Ishikawa (cell line): Measurements from ENCODE around the gene SERP2.

- RRBS = no CpG with 5 or more reads among the region's 7 CpGs
These were observed 57.3 kb downstream of the SMIM2 start for GRCh38 chr13:44103609-44104330.

DNA sequence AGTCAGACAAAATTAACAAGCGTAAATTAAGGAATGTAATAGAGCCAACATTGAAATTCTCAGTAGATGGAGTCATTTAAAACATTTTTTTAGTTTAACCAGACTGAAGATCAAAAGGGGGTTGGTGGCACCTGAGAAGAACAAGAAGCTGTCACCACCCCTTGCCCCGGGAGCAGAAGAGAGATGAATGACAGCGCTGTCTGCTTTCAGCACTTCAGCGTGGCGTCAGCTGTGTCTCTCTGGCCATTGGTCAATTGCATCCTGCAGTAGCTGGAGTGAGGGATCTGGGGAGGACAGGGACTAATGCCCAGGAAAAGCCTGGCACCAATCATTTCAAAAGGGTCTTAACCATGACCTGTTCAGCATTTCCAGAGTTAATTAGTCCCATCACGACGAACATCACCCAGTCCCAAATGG, 63.3 kb upstream of the SERP2 start:
- RRBS = no CpG with 5 or more reads among the region's 7 CpGs

GRCh38 chr13:44373200-44374000, at the start of gene SERP2:
Gene SERP2 (plus strand): TSS chr13:44373824.
- RRBS = 12% methylated on average over 48 of the region's 85 CpGs

- RRBS = 1% methylated on average over 45 of the region's 92 CpGs
These were observed 1.3 kb upstream of the TSC22D1 start for GRCh38 chr13:44577210-44578010.

DNA sequence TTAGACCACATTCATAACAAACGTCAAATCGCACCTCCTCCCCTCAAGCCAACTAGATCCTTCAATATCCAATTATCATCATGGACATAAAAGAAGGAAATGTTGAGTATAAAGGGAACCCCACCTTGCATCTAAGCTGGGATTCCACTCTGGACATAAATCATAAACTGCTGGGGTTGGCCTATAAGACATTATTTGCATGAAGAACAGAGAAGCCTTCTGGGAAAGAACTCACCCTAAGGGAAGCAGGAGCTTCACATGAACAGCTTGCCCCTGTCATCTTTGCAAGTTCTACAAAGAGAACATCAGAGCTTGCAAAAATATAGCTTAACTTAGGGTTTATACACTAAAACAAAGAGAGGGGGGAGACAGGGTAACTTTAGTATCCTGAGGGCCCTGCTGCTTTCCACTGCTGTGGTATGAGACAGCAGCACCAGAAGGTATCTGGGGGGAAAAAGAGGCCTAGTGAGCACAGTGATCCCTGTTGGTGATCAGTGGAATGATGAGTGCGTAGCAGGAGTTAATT, 116.0 kb upstream of the TSC22D1 start:
- RRBS = no CpG with 5 or more reads among the region's 3 CpGs

DNA sequence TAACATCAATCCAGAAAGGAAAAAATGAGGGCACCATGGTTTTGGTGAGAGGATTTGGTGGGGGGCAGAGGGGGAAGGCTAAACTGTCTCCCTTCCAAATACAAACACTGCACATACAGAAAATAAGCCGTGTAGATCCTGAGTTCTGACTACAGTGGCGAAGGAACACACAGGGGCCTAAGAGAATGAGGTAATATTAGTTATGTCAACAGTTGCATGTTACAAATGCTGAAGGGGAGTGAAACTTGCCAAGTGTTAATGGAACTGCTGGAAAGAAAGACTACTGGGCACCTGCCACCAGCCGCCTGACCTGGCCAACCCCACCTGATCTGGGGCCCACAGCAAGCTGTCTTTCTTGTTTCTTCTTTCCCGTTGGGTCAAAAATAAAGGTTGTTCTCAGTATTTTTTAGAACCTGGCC, 183.8 kb upstream of the TSC22D1 start:
- RRBS = no CpG with 5 or more reads among the region's 4 CpGs

DNA sequence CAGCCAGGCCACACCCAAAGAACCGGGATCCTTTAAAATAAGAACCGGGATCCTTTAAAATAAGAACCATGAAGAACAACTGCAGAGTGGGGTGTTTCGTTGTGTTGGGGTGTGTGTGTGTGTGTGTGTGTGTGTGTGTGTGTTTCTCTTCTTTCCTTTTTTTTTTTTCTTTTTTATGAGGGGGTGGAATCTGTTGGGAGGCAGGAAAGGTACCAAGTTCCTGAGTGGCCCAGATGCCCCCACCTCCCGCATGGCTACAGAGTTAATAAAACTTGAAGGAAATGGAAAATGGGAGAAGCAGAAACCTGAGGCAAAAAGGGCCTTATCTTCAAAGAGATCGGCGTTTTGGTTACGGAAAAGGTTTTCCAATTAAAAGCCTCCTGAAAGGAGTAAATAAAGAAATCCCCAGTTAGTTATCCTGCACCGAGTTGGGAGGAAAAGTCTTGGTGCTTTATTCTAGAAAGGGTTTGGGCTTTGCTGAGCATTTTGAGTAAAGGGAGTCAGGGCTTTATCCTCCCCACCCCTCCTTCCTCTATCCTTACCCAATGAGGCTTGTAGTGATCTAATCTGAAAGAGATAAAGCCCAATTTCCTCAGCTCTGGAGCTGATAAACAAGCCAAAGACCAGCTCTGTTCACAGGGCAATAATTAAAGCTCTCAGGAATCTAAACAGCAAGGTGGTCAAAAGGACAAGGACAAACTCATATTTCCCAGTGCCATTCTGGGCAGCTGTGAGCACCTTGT, 188.7 kb upstream of the TSC22D1 start:
- RRBS = no CpG with 5 or more reads among the region's 8 CpGs

GRCh38 chr13:44904826-44905373, 84.4 kb downstream of the NUFIP1 start:
- RRBS = no CpG with 5 or more reads among the region's 7 CpGs

DNA sequence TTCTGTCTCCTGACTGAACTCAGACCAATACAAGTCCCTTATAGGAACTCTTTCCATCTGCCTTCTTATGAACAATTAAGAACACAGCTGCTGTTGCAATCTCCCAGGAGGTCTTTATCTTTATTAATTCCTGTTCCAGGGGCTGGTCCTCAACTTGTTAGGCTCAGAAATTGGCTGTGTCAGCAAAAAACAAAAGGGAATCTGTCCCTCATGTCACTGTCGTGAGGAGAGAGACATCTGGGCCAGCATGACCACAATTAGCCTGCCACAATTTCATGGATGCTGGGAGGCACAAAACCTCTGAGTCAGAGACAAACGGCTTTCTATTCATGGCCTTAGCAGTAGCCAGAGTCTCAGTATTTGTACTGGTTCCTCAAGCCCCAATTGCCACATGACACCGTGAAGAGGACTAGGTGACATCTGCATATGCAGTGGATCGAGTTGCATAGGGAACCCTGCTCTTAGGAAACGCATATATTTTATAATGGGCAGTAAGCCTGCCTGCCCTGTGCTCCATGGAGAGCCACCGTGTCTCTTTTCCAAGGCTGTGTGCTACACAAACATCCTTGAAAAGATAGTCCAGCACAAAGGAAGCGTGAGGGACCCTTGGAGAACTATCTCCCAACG, 58.1 kb downstream of the NUFIP1 start:
- RRBS = no CpG with 5 or more reads among the region's 8 CpGs

GRCh38 chr13:45340868-45341048, 225 bp downstream of the TPT1 start:
- RRBS = 1% methylated on average over 11 of the region's 20 CpGs

- RRBS = no CpG with 5 or more reads among the region's 15 CpGs
These were observed 37.8 kb upstream of the TPT1 start for GRCh38 chr13:45378706-45379356.

- RRBS = no CpG with 5 or more reads among the region's 6 CpGs
These were observed 6.0 kb downstream of the SLC25A30 start for GRCh38 chr13:45412162-45412641.

DNA sequence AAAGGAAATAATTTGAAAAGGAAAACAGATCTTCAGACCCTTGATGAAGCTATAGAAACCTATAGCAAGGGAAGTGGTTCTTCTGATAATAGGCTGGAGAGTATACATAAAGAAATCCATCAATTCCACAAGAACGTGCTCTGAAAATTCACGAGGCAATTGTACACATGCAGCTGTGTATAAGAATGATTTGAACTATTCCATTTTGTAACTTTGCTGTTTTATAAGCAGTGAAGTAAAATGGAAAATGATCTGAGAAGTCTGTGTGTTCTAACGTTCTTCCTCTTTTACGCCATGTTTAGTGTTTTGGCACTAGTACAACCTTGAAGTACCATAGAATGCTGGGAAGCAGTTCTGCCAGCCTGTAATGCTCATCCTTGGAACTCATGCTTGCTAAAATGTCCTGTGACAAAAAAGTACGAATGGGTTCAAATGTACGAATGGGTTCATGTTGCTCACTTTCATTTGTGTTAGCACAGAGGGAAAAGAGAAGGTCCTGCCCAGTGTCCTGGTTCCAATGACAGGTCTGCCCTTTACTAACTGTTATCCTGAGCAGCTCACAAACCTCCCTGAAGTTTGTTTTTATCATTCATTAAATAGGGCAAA, 3.4 kb upstream of the COG3 start:
- RRBS = no CpG with 5 or more reads among the region's 6 CpGs

GRCh38 chr13:45500514-45500983, 35.8 kb downstream of the COG3 start:
- RRBS = no CpG with 5 or more reads among the region's 3 CpGs

DNA sequence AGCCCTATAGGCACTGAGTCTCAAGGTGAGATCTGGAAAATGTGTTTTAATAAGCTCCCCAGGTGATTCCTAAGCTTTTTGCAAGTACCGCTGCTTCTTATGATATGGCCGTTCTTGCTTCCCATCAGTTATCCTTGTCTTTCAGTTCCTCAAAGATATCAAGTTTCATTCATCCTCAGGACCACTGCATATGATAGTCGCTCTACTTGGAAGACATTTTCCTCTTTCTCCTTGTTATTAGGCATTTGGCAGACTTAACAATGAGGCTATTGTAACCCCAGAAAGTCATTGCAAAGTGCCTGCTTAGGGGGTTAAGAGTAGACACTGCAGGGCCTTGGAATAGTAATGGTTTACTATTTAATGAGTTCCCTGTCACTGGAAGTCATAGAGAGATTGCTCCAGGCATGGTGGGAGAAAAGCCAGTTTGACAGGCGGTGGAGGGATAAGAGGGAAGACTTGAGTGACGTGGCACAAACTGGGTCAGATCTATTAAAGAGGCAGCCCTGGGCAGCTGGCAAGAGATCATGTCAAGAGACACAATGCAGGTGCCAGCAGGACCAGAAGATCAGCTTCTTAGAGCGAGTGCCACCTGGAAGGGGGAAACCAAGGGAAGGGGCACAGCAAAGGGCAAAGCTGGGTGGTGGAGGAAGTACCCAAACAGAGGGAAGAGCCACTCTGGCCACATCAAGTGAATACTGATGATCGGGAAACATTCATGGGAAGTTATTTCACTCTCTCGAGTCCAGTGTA, 16.8 kb upstream of the CPB2 start:
- RRBS = no CpG with 5 or more reads among the region's 8 CpGs

DNA sequence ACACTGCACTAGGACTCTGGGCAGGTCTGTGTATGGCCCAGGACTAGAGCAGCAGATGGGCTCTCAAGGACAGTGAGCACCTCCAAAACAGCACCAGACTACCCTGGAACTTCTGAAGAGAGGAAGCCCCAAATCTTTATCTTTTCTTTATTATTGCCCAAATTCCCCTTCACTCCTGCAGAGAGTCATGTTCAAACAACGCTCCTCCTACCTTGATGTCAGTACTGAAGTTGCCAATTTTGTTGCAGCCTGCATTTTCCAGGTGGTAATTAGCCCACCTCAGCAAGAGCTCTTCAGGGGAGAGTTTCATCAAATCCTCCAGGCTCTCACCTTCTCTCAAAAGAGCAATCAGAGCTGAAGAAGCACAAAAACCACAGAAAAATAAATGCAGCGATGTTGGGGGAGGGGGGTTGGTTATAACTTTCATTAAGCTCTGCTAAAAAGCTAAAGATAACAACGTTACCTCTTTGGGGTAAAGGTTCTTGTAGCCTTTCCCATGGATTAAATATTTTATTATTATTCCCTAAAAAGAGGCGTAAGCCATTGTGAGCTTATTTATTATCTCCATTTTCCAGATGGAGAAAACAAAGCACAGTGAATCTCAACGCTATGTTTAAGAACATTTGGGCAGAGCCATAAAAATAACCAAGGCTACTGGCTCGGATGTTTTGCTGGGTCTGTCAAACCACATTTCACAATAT, 31.1 kb downstream of the LCP1 start:
- RRBS = no CpG with 5 or more reads among the region's 6 CpGs

- RRBS = no CpG with 5 or more reads among the region's 8 CpGs
These were observed 2.3 kb upstream of the LCP1 start for GRCh38 chr13:46184226-46184685.

GRCh38 chr13:46571895-46572552, 19.1 kb downstream of the LRCH1 start:
- RRBS = no CpG with 5 or more reads among the region's 7 CpGs

DNA sequence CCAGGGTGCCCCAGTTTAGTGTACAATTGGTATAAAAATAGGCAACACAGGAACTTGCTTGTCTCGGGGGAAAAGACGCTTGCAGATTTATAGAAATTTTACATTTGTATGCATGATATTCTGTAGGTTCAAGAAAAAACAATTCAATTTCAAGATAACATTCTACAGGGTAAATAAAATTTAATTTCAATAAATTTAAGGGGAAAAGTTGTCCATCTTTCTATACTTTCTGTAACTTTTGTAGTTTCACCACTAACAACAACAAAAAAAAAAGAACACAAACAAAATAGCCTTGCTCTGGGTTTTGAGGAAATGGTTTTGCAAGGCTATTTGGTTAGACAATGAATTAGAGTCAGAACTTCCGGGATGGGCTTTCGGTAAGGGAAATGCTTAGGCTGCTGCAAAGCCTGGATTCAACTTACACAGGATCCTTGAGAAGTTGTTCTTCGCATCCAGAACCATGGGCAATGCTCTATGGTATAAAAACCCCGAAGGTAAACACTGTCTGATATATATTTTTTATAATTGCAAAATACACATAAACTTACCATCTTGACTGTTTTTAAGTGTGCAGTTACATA, 45.5 kb downstream of the LRCH1 start:
- RRBS = no CpG with 5 or more reads among the region's 6 CpGs

DNA sequence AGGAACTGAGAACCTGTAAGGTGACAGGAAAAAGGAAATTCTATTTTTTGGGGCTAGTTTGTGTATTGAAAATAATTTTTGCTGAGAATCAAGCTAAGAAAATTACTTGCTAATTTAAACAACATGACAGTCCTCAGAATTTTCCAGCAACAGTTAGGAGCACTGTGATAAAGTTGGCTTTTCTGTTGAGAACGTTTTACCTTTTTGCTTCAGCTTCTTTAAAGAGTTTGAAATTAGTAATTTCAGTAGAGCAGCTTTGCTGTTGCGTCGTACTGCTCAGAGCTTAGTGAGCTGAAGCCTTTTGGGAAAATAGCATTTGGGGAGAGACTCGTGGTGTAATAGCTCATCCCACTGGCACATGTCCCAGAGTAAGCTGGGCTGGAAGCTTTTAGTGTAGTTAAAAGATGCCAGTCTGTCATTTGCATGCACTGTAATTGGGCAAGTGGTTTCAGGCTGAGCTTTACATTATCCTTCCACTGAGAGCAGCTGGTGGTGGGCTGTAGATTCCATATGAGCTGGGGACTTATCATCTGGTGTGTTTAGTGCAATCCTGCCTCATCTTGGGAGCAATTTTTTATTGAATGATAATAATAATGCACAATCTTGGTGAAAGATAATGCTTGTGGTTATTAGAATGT, 69.8 kb downstream of the LRCH1 start:
- RRBS = no CpG with 5 or more reads among the region's 4 CpGs